Liver (tissue), 9 donors: ENCODE measurements around the genes DTNA and ZNF24.

- PRO-cap, 5 experiments: peak in 2 of 5 experiments; most common minus-strand start chr18:33136434 (in 2)
- RAMPAGE, long total RNA, 2 experiments: no peak in any of the 2 experiments
- RRBS: no CpG with 5 or more reads among the region's 2 CpGs
These were observed 304.4 kb downstream of the CCDC178 start for GRCh38 chr18:33135985-33136613.

- PRO-cap, 5 experiments: no peak in any of the 5 experiments
- RAMPAGE, long total RNA, 2 experiments: no peak in any of the 2 experiments
- RRBS: no CpG with 5 or more reads among the region's 5 CpGs
These were observed 50.4 kb upstream of the DTNA start for GRCh38 chr18:34659627-34660146.

GRCh38 chr18:34710147-34710410 lies at the start of gene DTNA:
TSS of gene DTNA (plus strand) at chr18:34710298.
- PRO-cap, 5 experiments: no peak in any of the 5 experiments
- RAMPAGE, long total RNA, 2 experiments: no peak in any of the 2 experiments
- RRBS: no CpG with 5 or more reads among the region's 1 CpG

DNA sequence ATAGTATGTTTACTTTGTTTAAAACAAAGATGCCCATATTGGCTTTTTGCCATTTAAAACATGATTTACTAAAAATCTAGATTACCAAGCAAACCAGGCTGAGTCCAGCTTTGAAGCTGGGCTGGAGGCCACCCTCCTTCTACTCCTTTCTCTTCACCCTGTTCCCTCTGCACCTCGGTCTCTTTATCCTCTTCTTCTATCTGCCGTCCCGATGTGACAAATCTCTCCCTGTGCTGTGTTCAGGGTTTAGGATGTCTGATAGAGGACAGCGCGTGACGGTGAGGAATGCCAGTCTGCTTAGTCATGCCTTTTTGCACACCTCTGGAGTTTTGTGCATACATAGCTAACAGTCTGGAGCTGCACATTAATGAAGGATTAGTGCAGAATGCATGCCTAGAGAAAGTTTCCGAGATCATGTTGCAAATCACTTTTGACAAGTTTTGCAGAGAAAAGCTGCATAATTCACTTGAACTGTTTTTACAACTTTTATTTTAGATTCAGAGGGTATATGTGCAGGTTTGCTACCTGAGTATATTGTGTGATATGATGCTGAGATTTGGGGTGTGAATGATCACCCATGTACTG lies 28.4 kb downstream of the DTNA start:
- PRO-cap, 5 experiments: no peak in any of the 5 experiments
- RAMPAGE, long total RNA, 2 experiments: no peak in any of the 2 experiments
- RRBS: no CpG with 5 or more reads among the region's 7 CpGs

DNA sequence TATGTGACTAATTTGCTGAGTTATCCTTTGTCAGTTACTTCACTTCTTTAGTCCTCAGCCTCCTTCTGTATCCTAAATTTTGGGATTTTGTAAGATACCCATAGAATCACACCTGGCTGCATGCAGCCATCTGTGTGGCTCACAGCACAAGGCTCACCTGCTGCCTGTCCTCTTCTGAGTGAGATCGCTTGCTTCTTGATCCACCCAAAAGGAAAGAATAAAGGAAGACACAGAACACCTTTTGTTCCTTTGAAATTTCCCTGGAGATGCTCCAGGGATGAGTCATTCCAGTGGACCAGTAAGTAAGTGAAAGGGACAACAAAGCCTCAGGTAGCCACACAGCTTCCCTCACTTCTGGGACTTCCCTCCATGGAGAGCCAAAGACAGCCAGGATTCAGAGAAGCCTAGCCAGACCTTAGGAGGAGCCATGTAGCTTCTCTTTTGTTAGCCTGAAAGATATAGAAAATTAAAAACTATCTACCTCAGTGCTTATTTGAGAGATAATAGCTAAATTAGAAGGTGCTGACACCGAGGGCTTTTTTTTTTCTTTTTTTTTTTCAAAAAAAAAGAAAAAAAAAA lies 97.3 kb downstream of the DTNA start:
- PRO-cap, 5 experiments: no peak in any of the 5 experiments
- RAMPAGE, long total RNA, 2 experiments: no peak in any of the 2 experiments
- RRBS: no CpG with 5 or more reads among the region's 2 CpGs

DNA sequence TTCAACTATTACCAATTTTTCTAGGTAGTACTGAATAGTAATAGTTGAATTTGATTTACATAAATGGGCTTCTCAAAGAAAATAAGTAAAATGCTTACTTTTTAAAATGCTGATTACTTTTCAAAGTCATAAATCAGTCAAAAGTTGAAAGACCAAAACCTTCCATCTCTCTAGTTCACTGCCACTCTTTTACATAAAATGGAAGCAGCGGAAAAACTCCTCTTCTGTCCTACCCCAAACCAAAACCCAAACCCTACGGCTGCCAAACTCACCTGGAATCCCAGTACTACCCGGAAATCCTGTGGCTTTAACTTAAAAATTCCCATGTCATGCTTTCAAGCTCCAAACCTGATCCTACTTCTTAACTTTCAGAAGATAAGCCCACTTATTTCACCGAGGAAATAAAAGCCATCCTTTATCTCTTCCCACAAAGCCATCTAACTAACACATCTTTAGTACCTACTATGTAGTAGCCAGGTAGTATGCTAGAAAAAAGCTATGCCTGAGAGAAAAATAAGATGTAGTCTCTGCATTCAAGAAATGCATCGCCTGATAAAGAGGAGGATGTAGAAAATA lies 81.1 kb upstream of the MAPRE2 start:
- PRO-cap, 5 experiments: no peak in any of the 5 experiments
- RAMPAGE, long total RNA, 2 experiments: no peak in any of the 2 experiments
- RRBS: no CpG with 5 or more reads among the region's 5 CpGs

DNA sequence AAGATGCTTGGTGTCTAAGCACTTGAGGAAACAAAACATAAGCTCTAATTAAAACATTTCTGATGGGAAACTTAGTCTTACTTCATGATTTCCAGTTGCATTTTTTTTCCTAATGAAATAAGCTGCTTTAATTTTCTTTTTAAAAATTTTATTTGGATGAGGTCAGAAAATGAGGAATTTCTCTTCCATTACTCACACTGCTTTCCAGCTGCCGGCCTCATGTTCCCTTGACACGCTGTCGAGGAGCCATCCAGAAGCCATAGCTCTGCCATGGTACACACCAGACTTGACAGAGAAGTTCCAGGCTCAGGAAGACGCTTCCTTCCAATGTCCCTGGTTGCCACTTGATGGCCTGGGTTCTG lies 12.1 kb upstream of the MAPRE2 start:
- PRO-cap, 5 experiments: no peak in any of the 5 experiments
- RAMPAGE, long total RNA, 2 experiments: no peak in any of the 2 experiments
- RRBS: no CpG with 5 or more reads among the region's 4 CpGs

DNA sequence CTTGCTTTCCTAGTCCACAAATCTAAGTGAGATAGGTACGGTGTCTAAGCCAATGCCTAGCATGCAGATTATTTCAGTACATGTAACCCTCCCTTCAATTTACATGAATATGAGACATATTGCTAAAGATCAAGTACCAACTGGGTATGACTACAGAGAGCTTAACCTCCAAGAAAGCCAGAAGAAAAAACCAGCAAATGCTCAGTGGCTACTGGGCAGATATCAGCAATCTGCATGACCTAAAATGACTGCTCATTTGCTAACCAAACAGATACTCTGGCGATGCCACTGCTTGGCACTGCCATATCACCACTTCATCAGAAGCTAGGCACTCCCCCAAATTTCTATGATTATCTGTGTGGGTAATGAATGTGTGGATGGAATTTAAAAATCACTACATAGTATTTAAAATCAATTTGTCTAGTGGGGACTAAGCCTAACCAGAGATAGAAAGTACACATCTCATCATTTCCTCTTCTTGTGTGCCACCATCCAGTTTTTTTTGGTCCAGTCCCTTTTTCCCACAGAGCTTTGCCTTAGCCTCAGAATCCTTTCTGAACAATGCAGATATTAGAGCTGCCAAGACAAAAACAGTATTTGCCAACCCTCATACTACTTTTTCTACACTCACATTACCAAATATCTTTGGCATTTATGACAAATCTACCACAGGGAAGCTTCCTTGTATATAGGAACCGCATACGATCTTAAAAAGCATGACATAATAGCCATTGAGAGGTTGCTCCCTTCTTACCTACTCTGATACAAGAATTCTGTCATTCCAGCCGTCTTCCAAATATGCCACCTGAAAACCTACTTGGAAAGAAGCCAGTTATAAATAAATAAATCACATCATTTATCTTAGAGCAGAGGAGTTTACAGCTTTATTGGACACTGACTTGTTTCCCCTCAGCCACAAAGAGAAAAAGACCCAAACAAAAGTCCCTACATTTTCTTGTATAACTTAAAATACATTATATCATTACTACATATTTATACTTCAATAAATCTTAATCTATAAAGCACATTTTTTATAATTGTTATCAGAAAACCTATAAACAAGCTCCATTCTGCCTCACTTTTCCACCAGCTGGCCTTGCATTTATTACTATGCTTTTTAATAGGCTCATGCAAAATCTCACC lies 9.5 kb downstream of the ZNF24 start:
- PRO-cap, 5 experiments: no peak in any of the 5 experiments
- RAMPAGE, long total RNA, 2 experiments: no peak in any of the 2 experiments
- RRBS: no CpG with 5 or more reads among the region's 5 CpGs

- PRO-cap, 5 experiments: peak in 5 of 5 experiments; most common plus-strand start chr18:35344555 (in 2); most common minus-strand start chr18:35344445 (in 5)
- RAMPAGE, long total RNA, 2 experiments: no peak in any of the 2 experiments
- RRBS: 1% methylated on average over 13 of the region's 40 CpGs
These were observed at the start of gene ZNF24 for GRCh38 chr18:35344262-35344910. TSS of gene ZNF24 (minus strand) at chr18:35344420.

GRCh38 chr18:35489725-35490521 lies 7.8 kb downstream of the INO80C start:
- PRO-cap, 5 experiments: no peak in any of the 5 experiments
- RAMPAGE, long total RNA, 2 experiments: no peak in any of the 2 experiments
- RRBS: no CpG with 5 or more reads among the region's 8 CpGs

DNA sequence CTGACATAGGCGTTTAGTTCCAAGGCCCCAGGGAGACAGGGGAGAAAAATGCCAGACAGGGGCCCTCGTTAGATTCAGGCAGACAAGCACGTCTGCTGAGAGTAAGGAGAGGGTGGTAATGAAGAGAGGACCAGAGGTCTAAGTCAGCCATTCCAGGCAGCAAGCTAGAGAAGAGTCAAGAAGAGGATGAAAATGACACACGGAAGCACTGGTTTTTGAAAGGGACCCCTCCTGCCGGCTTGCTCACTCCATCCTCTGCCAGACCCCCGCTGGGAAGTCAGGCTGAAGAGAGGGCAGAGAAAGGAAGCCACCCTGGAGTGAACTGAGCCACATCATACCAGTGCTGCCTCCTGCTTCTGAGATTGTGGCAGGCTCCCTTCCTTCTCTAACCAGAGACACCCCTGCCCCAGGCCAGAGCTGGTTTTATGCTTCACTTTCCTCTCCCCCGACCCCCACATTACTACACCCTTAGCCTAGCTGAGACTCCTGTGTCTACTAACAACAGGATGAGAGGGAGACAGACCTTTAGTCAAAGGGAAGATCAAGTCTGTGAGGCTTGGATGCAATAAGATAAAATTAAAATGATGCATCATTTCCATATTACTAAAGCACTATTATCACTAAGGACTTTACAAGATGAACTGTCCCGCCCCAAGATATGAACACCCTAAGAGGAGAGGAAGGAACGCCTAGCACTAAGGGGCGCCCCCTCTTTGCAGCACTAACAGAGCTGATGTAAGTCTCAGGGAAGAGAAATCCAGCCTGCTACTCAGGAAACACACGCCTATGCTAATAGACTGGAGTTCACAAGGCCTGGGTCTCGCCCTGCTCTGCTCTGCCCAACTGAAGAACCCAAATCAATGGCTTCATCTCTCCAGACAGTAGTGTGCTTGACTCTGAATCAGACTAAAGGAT lies 6.3 kb downstream of the INO80C start:
- PRO-cap, 5 experiments: no peak in any of the 5 experiments
- RAMPAGE, long total RNA, 2 experiments: no peak in any of the 2 experiments
- RRBS: no CpG with 5 or more reads among the region's 12 CpGs

GRCh38 chr18:35498523-35498861 lies 732 bp upstream of the INO80C start:
- PRO-cap, 5 experiments: no peak in any of the 5 experiments
- RAMPAGE, long total RNA, 2 experiments: no peak in any of the 2 experiments
- RRBS: no CpG with 5 or more reads among the region's 11 CpGs

DNA sequence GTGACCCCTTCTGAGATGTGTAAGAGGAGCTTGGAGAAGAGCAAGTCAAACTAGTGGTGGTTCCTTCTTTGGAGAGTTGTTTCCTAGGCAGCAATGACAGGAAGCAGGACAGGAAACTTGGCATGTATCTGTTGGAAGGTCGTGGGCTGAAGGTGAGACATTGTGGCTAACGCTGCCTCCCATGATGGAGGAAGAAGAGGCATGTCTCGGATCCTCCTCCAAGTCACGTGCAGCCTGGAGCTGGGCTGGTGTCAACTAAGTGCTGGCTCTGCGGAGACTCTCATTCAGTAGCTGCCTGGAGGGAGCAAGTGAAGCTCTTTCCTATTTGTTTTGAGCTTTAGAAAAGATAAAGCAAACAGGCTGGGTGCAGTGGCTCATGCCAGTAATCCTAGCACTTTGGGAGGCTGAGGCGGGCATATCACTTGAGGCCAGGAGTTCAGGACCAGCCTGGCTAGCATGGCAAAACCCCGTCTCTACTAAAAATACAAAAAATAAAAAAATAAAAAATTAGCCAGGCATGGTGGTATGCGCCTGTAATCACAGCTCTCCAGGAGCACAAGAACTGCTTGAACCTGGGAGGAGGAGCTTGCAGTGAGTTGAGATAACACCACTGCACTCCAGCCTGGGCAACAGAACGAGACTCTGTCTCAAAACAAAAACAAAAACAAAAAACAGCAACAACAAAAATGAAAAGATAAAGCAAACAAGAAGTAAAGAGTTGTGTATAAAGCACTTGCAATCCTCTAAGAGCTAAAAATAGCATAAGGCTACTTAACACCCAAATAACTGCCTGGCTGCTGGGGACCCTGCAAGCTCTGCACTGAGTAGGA lies 28.2 kb upstream of the INO80C start:
- PRO-cap, 5 experiments: peak in 2 of 5 experiments; most common plus-strand start position 287 of the sequence (in 2)
- RAMPAGE, long total RNA, 2 experiments: no peak in any of the 2 experiments
- RRBS: no CpG with 5 or more reads among the region's 9 CpGs

GRCh38 chr18:35582887-35583676 lies 1.5 kb downstream of the GALNT1 start:
- PRO-cap, 5 experiments: no peak in any of the 5 experiments
- RAMPAGE, long total RNA, 2 experiments: no peak in any of the 2 experiments
- RRBS: no CpG with 5 or more reads among the region's 9 CpGs

DNA sequence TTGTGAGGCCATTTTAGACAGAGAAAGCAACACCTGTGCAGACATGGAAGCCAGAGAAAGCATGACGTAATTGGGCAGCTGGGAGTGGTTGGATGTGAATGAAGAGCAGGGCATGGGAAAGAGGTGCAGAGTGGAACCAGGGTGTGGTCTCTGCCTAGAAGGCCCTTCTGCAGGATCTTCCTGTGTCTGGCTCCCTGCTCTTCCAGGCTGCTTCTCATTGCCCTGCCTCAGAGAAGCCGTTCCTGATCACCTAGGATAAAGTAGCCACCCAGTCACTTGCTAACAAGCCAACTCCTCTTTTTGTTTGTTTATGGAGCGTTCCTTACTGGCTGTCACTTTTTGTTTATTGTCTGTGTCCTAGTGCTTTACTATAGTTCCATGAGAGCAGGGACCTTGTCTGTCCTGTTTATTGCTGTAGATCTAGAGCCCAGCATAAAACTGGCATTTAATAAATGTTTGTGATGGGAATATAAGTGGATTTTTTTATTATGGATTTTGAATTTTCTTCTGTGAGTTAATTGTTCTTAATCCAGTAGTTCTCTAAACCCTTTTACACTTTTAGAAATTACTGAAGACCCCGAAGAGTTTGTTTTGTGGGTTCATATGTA lies 28.6 kb downstream of the GALNT1 start:
- PRO-cap, 5 experiments: no peak in any of the 5 experiments
- RAMPAGE, long total RNA, 2 experiments: no peak in any of the 2 experiments
- RRBS: no CpG with 5 or more reads among the region's 4 CpGs

DNA sequence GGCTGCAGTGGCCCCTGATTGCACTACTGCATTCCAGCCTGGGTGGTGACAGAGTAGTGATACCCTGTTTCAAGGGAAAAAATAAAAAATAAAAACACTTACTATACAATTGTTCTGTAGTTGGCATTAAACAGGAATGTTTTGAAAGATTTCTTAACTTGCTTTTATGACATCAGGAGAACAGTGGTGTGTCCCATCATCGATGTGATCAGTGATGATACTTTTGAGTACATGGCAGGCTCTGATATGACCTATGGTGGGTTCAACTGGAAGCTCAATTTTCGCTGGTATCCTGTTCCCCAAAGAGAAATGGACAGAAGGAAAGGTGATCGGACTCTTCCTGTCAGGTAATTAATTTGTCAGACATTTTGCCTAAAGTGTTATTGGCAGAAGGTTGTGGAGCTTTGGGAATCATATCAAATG lies 105.3 kb downstream of the GALNT1 start:
- PRO-cap, 5 experiments: no peak in any of the 5 experiments
- RAMPAGE, long total RNA, 2 experiments: no peak in any of the 2 experiments
- RRBS: no CpG with 5 or more reads among the region's 3 CpGs

DNA sequence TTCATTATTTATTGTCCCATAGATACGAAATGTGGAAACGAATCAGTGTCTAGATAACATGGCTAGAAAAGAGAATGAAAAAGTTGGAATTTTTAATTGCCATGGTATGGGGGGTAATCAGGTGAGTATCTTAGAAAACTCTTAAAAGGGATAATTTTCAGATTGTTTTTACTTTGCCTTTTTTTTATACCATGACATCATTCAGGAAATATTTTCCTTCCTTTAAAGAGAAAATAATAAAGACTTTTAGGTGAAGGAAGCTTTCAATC lies 121.3 kb downstream of the GALNT1 start:
- PRO-cap, 5 experiments: no peak in any of the 5 experiments
- RAMPAGE, long total RNA, 2 experiments: no peak in any of the 2 experiments
- RRBS: no CpG with 5 or more reads among the region's 2 CpGs

- PRO-cap, 5 experiments: no peak in any of the 5 experiments
- RAMPAGE, long total RNA, 2 experiments: no peak in any of the 2 experiments
- RRBS: no CpG with 5 or more reads among the region's 3 CpGs
These were observed 26.1 kb downstream of the C18orf21 start for GRCh38 chr18:35998465-35999068.

DNA sequence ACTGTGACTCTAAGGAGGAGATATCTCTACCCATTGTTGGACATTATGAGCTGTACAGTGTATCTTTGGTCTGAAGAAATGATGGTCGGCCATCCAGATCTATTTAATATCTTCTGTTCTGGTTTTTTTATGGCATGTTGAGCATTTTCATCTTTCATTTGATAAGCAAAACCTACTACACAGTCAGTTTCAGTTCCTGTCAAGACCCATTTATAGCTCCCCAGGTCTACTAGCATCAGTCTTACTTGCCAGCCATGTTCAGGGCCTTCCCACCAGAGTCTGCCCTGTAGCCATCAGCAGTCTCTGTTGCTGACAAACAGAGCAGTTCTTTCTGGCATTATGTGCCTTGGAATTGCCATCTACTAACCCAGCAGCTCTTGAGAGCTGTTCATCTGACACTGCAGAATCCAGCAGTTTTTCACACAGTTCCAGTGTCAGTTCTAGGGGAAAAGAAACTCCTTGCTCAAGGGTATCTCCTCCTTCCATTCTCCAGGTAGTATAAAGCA lies 20.2 kb downstream of the ELP2 start:
- PRO-cap, 5 experiments: no peak in any of the 5 experiments
- RAMPAGE, long total RNA, 2 experiments: no peak in any of the 2 experiments
- RRBS: no CpG with 5 or more reads among the region's 1 CpG

DNA sequence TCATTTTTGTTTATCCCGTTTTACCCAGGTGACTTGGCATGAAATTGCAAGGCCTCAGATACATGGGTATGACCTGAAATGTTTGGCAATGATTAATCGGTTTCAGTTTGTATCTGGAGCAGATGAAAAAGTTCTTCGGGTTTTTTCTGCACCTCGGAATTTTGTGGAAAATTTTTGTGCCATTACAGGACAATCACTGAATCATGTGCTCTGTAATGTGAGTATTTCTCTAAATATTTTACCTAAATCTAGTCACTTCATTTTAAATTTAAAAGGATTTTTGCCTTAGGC lies 26.7 kb downstream of the ELP2 start:
- PRO-cap, 5 experiments: peak in 4 of 5 experiments; most common plus-strand start position 105 of the sequence (in 4)
- RAMPAGE, long total RNA, 2 experiments: start-site peak on the plus strand in 1 of 2 experiments, centred at position 127 of the sequence, 80 reads per replicate
- RRBS: no CpG with 5 or more reads among the region's 4 CpGs